Bronchial lymph node (tissue), 1 donor: ENCODE measurements around a stretch of chr2.

GRCh38 chr2:196729466-196729867 lies 70.0 kb downstream of the GTF3C3 start:
- PRO-cap: no peak

DNA sequence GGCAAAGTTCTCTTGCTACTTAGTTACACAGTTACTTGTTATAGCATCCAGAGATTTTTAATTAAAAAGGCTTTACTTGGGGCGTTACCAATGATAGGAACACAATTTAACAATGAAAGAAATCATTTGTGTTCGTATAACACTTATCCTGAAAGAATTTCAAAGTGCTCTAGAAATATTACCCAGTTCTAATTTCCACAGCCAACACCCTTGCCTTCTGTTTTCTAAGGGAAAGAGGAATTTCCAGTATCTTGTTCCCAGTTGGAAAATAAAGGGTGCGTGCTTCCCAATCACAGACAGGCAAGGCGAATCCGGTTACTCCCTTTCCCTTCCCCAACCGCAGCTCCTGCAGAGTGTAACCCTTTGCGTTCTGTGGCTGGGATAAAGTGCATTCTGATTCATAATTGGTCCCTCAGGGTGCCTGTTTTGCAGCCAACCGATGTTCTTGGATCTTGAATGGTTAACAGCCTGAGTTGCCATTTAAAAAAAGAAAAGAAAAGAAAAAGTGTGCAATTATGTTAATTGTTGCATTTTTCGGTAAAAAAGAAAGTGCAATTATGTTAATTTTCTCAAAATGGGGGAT lies 40.6 kb upstream of the PGAP1 start:
- PRO-cap: no peak

DNA sequence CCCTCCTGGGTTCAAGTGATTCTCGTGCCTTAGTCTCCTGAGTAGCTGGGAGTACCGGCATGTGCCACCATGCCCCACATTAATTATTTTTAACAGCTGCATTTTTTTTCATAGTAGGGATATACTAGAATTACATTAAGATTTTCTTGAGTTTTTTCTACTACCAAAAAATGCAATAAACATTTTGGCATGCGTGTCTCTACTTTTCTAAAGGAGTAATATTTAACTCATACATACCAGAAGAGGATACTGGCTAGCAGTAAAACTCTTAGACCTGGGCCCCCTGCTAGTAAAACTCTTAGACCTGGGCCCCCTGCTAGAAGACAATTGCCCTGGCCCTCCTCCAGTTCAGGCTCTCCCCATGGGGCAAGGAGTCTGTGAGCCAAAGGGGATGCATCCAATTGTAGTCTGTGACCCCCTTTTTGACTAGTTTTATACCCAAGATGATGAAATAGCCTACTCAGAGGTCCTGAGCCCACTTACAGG lies 45.0 kb upstream of the PGAP1 start:
- PRO-cap: no peak

GRCh38 chr2:196988836-196989534 lies 62.5 kb upstream of the PGAP1 start:
- PRO-cap: no peak

- PRO-cap: no peak
Observed at GRCh38 chr2:197005562-197005846, 79.0 kb upstream of the PGAP1 start.

GRCh38 chr2:197077523-197077907 lies 151.0 kb upstream of the PGAP1 start:
- PRO-cap: no peak

- PRO-cap: unidirectional peak, plus-strand start at chr2:197145729; bidirectional peak, plus-strand start at chr2:197145951, minus-strand start at chr2:197145842
Observed at GRCh38 chr2:197145517-197146003, 165.0 kb downstream of the ANKRD44 start.

GRCh38 chr2:197158516-197159268 lies 151.9 kb downstream of the ANKRD44 start:
- PRO-cap: no peak

DNA sequence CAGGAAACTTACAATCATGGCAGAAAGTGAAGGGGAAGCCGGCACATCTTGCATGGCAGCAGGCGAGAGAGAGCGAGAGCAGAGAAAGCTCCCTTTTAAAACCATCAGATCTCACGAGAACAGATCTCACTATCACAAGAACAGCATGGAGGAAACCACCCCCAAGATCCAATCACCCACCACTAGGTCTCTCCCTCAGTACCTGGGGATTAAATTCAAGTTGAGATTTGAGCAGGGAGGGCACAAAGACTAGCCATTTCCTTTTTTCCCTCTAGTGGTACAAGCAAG lies 45.5 kb upstream of the ANKRD44 start:
- PRO-cap: no peak

DNA sequence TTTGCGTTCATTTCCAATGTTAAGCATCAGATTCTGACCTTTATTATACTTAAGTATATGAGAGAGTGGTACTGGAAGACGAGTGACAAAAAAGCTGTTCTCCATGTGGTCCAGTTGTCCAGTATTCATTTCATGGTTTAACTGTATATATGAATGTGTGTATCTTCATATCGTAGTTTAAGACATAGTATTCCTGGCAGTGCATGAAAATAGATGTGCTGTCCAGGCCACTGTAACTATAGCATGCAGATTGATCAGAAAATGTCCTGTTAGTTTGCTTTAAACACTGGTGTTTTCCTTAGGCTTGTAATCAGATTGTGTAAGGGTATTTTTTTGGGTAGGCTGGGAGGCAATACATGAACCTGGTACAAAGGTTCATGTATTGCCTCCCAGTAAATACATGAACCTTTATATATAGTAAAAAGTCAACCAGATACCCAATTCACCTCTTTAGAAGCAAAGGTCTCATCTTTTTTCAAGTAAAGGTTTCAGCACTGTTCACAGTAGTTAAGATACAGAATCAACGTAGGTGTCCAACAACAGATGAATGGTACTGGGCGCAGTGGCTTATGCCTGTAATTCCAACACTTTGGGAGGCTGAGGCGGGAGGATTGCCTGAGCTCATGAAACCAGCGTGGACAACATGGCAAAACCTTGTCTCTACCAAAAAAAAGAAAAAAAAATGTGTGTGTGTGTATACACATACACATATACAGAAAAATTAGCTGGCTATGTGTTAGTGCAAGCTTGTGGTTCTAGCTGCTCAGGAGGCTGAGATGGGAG lies 1.6 kb downstream of the COQ10B start:
- PRO-cap: no peak

DNA sequence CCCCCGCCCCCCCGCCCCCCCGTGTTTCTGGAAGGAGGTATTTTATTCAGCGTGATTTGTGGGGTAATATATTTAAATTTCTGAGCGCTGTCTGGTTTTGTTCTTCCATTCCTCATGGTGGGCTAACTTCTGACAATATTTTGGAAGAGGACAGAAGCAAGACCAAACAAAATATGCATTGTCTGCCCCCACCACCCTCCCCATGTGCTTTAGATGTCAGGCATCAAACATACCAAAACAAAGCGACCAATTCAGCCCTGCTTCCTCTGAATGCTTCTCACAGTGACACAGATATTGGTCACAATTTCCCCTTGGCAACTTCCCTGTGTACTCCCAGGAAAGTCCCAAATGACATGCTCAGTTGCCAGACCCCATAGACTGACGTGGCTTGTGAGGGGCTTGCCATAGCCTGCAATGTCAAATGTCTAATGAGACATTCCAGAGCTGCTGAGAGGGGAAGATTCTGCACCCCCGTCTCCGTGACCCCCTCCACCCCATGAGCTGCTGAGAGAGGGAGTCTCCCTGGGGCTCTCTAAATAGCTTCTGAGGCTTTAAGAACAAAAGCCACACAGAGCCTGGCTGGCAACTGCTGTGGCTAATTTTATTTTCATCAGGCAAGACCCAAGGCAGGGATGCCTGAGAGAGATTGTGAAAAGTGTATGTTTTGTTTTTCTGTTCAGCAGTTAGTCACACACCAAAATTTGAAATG lies 47.4 kb downstream of the RFTN2 start:
- PRO-cap: bidirectional peak, plus-strand start at position 441 of the sequence, minus-strand start at position 279 of the sequence

DNA sequence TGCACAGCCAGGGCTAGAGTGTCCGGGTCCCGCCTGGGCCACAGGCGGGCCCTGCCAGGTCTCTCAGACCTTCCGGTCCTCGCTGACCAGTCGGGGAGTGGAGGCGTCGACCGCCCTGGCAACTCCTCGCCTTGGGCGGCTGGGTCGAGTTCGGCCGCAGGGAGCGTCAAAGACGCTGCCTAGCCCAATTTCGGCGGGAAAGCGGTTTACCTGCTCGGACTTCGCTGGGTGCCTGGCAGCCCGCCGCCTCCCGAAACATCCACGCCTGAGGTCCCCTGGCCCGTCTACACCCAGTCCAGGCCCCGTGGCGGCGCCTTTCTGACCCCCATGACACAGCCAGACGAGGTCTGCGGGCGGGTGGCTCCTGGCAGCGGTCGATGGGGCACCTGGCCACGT lies 340 bp upstream of the BOLL start:
- PRO-cap: no peak

DNA sequence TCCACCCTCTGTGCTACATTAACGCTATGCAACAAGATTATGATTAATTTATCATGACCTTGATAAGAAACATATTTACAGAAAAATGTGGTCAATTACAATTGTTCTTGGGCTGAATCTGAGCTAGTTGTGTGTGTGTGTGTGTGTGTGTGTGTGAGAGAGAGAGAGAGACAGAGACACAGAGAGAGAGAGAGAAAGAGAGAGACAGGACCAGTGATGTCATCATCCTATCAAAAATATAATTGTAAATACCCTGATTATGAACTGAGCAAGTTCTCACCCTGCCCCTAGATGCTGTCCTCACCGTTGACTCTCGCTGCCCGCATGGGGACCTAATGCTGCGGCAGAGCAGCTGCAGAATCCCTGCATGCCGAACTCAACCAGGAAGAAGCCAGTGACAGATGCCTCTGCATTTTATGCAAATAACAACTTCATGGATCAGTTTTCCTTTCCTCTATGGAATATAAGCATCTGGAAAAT lies 512.5 kb downstream of the PLCL1 start:
- PRO-cap: no peak

DNA sequence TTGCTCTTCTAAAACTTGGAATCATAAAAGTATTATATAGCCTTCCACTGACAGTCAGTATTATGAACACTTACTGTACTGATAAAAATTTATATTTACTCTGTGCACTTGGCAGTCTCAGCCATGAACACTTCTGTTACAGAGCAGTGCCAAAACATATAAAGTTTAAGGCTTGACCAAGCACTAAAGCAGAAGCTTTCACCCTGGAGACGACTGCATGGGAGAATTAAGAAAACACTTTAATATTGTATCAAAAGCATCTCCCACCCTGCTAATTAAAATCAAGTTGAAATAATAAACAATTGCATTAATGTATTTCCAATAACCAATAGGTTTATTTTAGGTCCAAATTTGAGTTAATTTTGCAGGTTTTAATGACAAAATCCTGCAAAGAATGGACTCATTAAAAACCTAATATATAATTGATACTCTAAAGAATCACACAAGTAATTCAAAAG lies 750.9 kb downstream of the SATB2 start:
- PRO-cap: no peak

DNA sequence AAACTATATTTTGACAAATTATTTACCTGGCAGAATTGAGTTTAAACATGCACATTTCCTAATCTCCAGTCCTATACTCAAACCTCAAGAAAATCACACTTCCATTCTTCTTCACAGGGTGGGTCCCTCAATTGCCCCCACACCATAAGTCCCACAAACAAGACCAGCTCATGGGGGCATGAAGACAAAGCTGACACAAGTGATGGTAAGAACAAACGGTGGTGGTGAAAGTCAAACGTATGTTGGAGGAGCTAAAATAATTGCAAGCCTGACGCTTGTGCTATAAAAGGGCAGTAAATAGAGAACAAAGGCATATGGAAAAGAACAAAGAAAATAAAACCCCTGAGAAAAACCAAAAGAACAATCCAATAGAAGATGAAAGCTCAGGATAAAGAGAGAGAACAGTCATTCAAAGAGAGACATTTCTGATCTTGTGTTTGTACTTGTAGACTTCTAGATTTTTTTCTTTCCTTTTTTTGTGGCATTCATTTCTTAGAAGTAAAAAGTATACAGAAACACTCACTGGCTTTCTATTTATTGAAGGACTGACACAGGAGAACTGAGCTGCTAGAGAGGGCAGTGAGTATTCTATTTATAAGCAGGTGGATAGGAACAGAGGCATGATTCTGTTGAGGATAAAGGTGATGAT lies 688.6 kb downstream of the SATB2 start:
- PRO-cap: no peak

DNA sequence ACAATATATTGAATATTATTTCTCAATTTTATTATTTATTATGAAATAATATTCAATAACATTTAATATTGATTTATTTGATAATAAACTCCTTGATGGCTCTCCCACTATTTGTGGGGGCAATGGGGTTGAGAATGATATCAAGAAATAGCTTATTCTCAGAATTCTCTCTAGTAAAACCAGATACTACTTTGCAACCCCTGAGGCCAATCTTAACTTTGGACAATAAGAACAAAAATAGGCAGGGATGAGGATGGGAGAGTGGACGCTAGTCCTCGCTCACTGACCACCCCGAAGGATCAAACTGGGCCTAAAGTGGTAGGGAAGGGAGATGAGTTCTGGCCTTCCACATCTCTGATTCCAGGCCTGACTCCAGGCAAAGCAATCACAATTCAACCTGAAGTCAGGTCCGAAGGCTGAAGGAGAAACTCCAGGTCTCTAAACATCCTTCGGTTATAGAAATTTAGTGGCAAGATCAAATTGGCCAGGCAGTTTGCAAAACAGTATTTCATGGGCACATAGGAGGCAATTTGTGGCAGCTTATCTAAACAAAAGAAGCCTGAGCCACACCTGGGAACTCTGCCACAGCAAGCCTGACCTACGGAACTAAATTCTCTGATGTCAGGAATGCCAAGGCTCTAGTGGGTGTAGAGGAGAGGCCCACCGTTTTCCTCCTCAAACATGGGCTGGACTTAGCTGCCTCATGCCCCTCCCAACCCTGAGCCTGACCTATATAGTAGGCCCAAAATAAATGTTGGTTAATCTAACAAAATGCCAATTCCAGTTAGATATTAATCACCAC lies 16.2 kb downstream of the SATB2 start:
- PRO-cap: no peak

DNA sequence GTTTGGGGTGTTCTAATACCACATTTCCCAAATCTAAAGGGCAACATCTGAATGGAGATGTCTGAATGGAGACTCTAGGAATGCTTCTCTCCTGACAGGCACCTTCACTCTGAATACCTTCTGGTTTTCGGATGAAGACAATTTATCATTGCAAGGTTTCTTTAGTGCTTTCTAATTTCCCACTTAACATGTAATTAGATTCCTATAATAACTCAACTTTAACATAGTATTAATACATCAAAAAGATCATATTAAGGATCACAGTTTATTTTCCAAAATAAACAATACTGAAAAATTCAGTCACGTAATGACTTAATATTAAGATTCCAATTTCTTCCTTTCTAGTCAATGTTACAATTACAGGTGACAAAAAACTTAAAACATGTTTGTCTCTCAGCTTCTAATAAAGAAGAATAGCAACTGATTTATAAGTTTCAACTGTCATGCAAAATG lies 11.9 kb downstream of the SATB2 start:
- PRO-cap: no peak

DNA sequence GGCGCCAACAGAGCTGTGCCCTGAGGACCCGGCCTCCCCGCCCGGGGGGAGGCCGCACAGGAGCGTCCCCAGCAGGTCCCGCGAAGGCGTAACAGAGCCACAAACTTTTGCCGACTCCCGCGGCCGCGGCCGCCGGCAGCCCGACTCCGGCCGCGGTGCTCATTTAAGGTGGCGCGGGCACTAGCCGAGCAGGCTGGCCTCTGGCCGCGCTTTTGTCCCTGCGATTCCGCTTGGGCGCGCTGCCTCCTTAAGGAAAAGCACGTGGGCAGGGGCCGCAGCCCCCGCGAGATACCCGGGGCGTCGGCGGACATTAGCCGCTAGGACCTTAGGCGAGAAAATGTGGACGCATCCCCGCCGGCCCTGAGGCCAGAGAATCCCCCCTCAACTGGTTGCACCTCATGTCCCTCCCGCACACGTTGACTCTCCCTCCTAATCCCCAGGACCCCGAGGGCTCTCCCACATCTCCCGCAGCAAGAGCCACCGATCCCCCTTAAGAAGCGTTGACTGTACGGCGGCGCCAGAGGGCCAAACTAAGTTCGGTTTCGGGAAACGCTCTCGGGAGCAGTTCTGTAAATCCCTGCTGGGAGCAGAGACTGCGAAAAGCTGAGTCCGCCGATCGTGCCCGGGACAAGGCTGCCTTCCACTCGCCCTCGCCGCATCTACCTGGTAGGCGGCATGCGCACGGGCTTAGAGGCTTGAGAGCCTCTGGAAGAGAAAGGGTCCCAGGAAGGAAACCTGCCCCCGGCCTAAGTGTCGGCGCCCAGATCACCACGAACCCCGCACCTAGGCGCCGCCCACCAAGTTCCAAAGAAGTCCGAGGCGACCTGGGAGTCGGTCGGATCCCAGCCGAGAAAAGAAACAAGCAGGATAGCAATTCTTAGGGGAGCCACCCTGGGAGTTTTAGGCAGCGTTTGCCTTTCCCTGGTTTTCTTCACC lies 1.7 kb upstream of the SATB2 start:
- PRO-cap: no peak

- PRO-cap: no peak
Observed at GRCh38 chr2:199461710-199462689, 4.3 kb upstream of the SATB2 start.

DNA sequence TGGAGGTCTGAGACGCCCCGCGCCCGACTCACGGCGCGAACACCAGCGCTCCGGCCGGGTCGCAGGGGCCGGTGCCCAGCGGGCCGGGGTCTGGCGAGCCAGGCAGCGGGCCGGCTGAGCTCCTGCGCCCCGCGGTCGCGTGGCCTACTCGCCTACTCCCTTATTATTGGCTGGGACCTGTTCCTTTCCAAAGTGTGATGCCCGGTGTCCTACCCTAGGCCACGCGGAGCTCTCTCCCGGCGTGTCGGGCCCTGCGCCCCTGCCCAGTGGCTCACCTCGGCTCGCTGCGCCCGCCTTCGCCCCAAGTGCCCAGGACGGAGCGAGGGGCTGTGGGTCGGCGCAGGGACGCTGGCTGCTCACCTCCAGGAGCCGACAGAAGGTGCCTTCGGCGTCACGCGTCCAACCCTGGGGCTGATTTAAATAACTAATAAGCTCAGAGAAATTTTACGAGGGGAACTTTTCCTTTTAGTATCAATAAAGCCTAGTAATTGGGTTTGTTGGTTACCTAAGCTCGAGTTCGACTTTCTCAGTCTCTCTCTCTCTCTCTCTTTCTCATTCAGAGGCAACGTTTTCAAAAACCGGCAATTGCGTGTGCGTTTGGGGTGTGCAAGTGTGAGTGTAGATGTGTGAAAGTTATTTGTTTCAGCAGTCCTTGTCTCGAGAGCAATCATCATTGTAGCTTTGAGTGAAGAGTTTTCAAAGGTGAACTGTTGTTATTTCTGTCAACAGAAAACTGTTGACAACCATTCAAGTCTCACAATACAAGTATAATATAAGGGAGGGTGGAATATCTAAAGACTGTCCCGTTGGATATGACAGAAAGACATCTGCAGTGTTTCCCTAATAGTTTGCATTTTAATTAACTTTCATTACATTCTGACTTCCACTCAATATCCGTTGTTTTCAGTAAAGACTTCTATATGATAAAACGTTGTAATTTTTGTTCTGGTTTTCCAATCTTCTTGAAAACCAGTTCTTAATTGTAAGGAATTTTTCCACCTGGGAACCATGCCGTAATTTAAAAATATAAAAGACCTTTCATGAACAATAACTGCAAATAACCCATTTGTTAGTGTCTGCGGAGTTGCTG lies 7.2 kb upstream of the SATB2 start:
- PRO-cap: no peak